ENCODE measurements around the genes YBX3 and PRB2.

- RRBS, 2 experiments, result no CpG with 5 or more reads among the region's 5 CpGs
Observed at GRCh38 chr12:9798010-9798364, 29.3 kb upstream of the KLRF1 start.

DNA sequence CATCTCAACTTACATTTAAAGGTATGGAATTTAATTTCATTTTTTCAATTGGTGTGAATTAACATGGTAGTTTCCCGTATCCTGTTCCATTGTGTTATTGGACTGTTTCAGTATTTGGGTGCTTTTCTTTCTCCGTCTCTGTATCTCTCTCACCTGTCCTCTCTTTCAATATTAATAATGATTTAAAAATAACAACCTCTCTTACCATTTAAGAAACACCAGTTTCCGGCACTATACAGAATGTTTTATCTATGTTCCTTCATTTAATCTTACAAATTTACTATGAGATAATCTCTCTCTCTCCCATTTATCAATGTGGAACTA, 290 bp downstream of the KLRF1 start:
- RRBS, 2 experiments, result no CpG with 5 or more reads among the region's 3 CpGs

GRCh38 chr12:9864613-9865531, 4.3 kb downstream of the CLEC2B start:
- RRBS, 2 experiments, result no CpG with 5 or more reads among the region's 5 CpGs

GRCh38 chr12:9872166-9872573, 3.0 kb upstream of the CLEC2B start:
- RRBS, 2 experiments, result no CpG with 5 or more reads among the region's 3 CpGs

GRCh38 chr12:10093084-10093400, 5.7 kb downstream of the CLEC1A start:
- RRBS, 2 experiments, result no CpG with 5 or more reads among the region's 1 CpG

- RRBS, 2 experiments, result no CpG with 5 or more reads among the region's 4 CpGs
Observed at GRCh38 chr12:10214203-10214544, 1.5 kb downstream of the GABARAPL1 start.

DNA sequence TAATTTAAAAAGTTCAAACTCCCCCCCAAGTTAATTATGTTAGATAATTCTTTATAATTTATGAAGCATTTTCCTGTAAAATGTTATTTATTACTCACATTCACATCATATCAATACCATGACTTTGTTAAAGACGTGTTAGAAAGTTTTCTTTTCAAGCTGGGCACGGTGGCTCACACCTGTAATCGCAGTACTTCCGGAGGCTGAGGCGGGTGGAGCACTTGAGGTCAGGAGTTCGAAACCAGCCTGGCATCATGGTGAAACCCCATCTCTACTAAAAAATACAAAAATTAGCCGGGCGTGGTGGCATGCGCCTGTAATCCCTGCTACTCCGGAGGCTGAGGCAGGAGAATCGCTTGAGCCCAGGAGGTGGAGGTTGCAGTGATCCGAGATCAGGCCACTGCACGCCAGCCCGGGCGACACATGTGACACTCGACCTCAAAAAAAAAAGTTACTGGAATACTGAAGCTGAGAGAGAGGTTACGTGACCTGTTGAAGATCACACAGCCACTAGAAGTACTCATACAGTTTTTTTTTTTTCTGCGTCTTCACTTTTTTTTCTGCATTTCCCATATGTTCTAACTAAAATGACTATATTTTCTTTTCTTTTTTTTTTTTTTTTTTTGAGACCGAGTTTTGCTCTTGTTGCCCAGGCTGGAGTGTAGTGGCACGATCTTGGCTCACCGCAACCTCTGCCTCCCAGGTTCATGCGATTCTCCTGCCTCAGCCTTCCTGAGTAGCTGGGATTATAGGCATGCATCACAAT, 3.4 kb downstream of the GABARAPL1 start:
- RRBS, 2 experiments, result no CpG with 5 or more reads among the region's 22 CpGs

DNA sequence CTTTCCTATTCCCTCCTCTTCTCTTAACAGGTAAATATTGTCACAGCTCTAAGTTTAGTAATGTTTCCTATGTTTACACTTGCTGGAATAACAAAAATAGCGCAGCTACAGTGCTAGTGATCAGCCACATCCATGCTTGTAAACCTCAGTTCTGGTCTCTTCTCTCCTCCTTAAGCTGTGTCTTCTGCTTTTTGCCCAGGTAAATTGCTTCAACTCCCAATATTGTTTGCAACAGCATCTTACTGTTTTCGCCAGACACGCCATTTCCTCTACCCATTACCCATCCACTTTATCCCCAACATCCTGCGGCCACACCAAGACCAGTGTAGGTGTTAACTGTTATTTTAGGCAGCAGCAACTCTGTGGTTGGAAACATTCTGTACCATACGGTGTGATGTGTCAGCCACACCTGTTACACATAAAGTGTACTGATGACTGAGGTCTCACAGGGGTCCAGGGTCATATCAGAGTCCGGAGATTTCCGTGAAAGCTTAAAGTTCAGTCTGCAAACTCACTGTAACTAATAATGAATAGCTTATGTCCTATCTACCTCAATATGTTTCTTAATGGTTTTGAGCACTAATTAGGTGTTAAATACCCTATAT, 21.8 kb upstream of the KLRD1 start:
- RRBS, 2 experiments, result no CpG with 5 or more reads among the region's 7 CpGs

DNA sequence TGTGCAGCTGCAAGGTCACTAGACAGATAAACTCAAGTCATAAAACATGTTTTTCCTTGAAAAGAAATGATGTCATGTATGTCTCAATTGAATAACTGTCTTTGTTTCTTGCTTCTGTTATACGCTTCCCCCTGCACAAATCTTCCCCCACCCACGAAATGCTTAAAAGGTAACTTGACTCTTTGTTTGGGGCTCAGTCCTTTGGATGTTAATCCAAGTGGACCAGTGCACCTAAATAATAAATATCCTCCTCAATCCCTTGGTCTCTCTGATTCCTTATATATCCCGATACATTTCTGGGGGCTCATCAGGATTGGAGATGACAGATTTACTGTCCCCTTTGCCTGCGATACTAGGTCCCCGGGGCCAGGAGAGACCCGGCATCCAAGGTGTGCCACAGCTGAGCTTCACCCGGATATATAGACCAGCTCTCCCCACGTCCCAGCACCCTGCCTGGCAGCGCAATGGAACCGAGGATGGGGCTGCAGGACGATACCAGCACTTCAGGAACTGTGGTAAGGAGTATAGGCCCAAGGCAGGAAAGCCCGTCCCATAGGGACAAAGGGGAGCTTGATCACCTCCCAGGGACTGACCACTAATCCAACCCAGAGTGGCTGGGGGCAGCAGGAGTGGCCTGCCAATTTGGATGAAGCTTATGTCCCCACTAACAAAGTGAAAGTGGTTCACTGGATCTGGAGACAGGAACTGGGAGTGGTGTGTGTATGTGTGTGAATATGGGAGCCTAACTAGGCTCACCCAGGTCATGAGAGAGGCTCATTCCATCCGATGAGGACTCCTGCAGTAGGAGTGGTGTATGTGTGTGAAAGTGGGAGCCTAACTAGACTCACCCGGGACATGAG, 26.1 kb downstream of the KLRK1 start:
- RRBS, 2 experiments, result no CpG with 5 or more reads among the region's 14 CpGs

DNA sequence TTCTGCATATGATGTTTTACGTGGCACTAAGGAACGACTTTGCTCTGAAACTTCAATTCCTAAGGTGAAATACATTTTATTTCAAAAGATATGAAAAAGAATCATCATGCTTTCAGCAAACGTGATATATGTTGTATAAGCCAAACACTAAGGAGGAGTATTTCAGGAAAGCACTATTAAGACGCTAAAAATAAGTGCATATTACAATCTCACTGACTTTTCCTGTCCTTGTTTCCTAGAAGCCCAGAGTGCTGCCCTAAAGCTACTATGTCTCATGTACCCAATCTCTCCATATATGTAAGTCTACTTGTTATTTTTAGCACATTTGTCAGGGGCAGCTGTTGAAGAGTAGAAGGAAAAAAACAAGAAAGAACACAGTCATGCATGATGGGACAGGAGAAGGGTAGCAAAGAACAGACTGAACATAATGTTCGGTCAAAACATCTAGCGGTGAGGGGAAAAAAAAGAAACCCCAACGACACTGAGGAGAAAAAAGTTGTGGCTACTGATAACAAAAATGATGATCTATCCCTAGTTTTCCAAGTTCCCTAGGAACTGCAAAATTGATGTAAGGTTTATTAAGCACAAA, 14.3 kb downstream of the YBX3 start:
- RRBS, 2 experiments, result no CpG with 5 or more reads among the region's 7 CpGs

DNA sequence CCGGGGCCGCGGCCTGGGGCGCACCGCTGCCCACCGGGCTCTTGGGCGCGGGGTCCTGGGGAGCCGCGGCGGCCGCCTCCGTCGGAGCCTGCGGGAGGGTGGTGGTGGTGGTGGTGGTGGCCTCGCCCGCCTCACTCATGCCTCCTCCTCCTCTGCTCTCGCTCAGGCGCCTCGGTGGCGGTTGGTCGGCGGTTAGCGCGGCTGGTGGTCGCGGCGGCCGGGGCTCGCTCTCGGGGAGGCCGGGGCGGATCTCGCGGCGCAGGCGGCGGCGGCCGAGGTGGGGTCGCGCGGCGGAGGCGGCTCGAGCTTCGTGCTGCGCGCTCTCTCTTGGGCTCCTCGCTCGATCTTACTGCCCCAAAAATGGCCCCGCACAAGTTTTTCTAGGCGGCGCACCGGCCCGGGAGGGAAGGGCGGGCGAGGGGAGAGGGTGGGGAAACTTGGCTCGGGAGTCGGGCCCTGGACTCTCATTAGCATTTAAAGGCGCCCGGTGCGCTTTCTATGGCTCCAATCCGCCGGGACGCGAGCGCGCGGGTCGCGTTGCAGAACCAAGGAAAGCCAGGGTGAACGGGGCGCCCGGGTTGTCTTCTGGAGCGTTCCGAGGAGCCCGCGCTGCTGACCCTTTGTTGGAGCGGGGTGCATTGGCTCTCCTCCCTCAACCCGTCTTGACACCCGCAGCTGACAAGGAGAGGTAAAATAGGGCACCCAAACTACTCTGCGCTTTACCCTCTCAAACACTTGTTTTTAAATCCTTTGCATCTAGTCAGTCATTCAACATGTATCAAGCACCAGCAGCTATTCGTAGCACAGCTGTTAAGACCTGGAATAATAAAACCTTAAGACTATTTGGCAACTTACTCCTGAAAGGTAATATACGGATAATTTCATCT, at the start of gene YBX3:
Gene YBX3 (minus strand): TSS at position 351 of the 887 bp plus-strand sequence.
- RRBS, 2 experiments, result under 1 to 1% methylated on average over 16 of the region's 85 CpGs

DNA sequence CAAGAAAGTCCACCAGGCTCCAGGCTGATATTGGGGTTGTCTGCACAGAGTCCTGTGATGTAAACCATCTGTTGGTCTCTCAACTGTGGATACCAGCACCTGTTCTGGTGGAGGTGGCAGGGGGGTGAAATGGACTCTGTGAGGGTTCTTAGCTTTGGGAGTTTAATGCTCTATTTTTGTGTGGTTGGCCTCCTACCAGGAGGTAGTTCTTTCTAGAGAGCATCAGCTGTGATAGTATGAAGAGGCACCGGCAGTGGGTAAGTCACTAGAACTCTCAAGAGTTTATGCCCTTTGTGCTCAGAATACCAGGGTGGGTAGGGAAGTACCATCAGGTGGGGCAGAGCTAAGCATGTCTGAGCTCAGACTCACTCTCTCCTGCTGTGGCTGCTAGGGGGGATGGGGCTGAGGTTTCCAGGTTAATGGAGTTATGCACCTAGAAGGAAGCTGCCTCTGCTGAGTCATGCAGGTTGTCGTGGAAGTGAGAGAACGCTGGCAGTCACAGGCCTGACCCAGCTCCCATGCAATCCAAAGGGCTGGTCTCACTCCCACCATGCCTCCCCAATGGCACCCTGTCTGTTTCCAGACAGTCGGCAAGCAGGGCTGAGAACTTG, 3.0 kb upstream of the TAS2R14 start:
- RRBS, 2 experiments, result no CpG with 5 or more reads among the region's 4 CpGs

DNA sequence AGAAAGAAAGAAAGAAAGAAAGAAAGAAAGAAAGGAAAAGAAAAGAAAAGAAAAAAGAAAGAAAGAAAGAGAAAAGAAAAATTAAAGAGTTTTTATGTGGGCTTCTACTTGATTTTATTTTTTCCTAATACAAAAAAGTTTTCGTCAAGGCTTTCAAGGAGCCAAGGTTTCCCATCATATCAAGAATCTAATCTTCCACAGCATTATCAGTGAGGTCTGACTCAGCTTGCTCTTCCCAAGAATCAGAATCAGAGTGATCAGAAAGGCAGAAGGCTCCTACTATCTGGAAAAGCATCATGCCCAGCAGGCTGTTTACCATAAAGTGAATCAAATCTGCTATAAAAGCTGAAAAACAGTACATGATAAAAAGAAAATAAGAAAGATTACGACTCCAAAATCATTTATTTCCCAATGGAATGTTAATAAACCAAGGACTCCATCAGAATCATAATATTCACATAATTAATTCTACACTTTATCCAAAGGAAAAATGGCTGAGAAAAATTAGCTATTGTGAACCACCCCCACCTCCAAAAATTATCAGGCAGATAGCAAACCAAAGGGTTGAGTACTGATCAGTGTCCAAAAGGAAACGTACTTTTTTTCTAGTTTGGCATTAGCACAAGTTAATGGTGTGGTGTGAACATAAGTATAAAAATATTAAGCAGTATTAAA, 2.5 kb upstream of the SMIM10L1 start:
- RRBS, 2 experiments, result no CpG with 5 or more reads among the region's 3 CpGs

GRCh38 chr12:11395512-11395711, at the start of gene PRB2:
Gene PRB2, minus strand, starts transcription at chr12:11395567.
- RRBS, 2 experiments, result no CpG with 5 or more reads among the region's 1 CpG

- RRBS, 2 experiments, result no CpG with 5 or more reads among the region's 4 CpGs
Observed at GRCh38 chr12:11650611-11650793, 1.0 kb downstream of the ETV6 start.

DNA sequence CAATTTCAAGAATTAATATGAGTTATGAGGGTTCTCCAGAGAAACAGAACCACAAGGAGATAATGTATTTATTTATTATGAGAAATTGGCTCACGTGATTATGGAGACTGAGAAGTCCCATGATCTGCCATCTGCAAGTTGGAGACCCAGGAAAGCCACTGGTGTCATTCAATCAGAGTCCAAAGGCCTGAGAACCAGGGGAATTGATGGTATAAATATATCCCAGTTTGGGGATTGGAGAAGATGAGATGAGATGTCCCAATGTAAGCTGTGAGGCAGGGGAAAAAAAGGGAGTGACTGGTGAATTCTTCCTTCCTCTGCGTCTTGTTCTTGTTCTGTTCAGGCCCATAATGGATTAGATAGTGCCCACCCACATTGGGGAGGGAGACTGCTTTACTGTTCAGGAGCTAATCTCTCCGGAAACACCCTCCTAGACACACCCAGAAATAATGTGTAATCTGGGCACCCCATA, 29.1 kb downstream of the ETV6 start:
- RRBS, 2 experiments, result no CpG with 5 or more reads among the region's 3 CpGs

GRCh38 chr12:11749772-11750753, 100.6 kb downstream of the ETV6 start:
- RRBS, 2 experiments, result no CpG with 5 or more reads among the region's 13 CpGs

DNA sequence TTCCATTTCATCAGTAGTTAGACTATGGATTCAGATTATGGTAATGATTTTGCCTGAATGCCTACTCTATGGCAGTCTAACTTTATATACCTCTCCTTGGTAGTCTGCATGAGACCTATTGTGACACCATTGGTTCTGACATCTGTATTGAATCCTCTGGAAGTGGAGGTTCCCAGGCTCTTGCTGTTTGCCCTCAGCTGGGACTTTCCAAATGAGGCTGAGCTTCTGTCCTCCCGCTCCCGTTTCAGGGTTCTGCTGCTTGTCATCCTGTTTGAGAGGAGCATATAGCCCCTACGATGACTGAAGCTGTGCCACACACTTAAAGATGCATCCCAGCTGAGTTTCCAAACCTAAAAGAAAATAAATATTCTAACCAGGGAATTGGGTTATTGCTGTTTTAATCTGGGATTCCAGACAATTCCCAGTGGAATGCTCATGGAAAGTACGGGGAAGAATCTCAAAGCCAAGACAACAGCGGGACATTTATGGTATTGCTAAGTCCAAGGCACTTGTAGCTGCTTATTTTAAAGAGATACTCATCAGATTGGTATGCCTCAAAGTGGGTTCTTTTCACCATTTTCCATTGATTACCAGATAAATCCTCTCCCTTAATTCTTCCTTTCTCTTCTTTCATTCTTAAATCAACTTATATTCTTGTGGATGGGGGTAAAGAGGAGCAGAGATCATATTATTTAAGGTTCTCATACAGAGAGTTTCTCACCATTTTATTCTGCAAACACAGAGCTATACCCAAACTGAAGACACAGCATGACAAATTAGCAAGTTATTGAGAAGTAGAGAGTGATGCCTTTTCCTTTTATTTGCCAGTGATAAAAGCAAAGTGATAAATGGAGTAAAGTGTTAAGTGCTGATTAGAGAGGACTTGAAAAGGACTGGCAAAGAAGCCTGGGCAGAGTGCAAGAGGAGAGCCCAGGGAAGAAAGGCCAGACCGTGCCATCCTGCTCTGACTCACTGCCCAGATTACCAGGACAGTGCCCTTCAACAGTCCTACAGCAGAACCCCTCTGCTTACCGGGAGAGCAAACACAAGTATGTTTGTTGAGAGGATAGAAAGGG, 106.2 kb downstream of the ETV6 start:
- RRBS, 2 experiments, result no CpG with 5 or more reads among the region's 7 CpGs

DNA sequence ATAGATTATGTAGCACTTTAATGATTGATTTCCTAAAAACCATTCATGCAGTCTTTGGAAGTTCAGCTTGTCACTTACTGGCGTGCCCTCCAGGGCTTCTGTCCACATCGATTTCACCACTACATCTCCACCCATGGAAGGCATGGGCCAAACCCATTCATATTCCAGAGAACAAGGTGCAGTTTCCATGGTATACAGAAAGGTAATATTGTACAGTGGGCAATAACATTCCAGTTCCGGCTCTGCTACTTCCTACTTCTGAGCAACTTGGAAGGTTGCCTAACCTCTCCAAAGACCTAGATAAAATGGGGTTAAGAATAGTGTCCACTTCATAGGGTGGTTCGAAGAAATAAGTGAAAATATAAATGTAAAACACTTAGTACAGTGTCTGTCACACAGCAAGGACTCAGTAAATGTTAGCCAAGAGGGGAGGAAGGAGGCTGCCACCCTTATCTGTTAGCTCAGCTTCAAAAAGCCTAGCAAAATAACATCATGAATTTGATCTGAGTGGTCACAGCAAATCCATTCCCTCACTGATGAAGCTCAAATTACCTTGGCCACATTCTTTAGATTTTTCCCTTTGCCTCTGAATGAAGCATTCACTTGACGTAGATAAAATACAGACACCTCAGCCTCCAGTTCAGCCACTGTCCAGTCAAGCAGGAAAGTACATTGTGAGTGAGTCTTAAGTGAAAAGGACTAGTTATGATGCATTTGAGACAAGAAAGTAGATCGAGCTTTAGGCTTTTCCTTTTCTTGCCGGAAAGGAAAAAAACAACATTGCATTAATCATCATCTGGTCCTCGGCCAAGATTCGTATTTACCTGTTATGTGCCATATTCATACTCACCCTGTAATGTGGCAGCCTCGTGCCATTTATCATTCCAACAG, 146.3 kb downstream of the ETV6 start:
- RRBS, 2 experiments, result no CpG with 5 or more reads among the region's 10 CpGs

DNA sequence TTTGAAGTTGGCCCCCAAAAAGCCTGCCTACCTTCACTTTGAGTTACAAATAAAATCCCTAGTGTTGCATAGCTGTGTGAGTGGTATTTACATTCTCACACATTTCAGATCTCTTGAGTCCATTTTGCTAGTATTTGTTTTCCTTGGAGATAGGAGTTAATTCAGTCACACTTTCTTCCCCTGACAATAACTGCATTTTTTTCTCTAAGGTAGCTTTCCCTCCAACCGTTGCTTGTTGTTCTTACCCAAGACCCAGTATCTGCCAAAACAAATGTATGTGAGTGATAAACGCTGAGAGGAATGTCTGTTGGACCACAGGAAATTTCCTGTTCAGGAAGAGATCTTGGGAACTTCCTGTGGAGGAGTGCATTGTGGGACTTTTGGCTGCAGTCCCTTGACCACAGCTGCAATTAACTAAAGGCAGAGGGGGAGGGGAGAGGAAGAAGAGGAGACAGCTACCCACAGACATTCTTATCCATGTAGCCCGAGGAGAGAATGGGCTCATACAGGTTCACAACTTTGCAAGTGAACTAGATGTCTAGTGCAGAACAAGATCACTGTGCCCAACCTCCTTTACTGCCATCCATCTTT, 149.3 kb downstream of the ETV6 start:
- RRBS, 2 experiments, result no CpG with 5 or more reads among the region's 3 CpGs

Measured in bronchial epithelial cell (primary cell).